ENCODE measurements around a stretch of chr16.

GRCh38 chr16:1324580-1325402 lies 8.7 kb upstream of the BAIAP3 start:
- RRBS, result 100% methylated on average over 2 of the region's 29 CpGs

- RRBS, result 63% methylated on average over 4 of the region's 19 CpGs
These were observed 8.5 kb downstream of the TSR3 start for GRCh38 chr16:1343174-1343601.

GRCh38 chr16:1347409-1348765 lies 3.8 kb downstream of the TSR3 start:
- RRBS, result 100% methylated on average over 5 of the region's 80 CpGs

DNA sequence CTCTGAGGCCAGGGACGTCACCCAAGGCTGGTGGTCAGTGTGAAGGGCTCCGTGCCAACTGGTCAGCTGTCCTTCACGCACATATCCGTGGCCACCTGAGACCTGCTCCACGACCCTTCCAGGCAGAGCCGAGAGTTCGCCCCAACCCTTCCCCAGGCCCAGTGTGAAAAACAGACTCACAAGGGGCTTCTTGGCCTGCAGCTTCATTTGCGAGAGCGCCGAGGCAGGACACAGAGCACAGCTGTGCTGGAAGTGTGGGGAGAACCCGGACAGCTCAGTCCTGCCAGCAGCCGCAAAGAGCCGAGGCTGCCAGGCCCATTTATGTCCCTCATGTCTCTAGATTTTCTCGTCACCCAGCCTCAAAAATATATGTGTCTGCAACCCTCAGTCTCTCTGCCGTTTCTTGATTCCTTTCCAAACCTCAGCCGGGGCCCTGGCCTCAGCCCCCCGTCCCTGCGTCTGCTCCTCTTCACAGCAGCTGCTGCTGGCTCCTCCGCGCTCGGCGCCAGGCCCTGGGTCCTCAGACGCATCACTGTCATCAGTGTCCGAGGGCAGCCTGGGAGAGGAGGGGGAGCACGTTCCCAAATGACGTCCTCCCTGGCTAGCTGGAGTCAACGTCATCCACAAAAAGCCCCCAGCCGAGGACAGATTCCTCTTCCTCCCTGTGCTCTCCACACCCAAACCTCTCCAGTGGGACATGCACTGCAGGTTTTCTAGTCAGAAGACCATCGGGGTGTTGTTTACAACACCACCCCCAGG lies 2.4 kb downstream of the TSR3 start:
- RRBS, result no CpG with 5 or more reads among the region's 29 CpGs

GRCh38 chr16:1351149-1351662 lies 472 bp downstream of the TSR3 start:
- RRBS, result 5% methylated on average over 14 of the region's 41 CpGs

DNA sequence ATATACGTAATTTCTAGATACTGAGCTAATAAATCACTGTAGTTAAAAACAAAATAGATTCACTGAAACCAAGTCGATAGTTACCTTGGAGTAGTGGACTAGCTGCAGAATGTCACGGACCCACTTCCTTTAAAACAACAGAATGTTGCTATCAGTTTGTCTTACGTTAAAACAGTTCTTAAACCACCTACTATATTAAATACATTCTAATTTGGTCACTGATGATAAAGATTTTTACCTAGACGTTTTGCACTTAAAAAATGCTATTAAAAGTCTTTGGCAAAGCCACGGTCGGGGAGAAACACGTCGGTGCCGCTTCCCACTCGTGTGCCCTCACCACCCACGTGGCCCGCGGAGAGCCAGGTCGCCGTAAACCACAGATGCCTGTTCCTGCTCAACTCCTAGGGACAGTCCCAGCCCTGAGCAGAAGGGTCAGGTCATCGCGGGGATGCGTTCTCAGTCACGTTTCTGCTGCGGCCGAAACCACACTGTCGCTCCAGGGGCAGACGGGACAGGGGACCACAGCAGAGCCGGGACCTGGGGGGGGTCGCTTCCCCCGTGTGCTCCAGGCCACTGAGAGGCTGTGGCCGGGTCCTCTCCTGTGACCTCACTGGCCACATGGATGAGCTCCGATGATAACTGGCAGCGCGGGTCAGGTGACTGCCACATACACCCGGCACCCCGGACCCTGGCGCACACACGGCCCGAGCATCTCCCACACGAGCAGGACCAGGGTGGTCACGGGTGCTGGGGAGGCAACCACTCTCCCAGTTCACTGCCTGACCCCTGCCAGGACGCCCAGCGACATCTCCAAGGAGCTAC lies 12.6 kb downstream of the GNPTG start:
- RRBS, result 94% methylated on average over 3 of the region's 40 CpGs

DNA sequence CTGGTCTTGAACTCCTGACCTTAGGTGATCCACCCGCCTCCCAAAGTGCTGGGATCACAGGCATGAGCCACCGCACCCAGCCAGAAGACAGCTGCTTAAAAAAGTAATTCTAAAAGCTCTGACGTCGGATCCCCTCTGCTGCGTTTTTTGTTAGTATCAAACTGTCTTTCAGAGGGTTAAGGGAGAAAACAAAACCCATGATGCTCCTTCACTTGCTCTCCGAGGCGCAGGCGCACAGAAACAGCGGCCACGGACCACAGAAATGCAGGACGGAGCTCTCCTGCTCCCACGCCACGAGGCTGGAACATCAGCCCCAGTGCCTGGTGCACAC lies 13.4 kb downstream of the GNPTG start:
- RRBS, result no CpG with 5 or more reads among the region's 13 CpGs

DNA sequence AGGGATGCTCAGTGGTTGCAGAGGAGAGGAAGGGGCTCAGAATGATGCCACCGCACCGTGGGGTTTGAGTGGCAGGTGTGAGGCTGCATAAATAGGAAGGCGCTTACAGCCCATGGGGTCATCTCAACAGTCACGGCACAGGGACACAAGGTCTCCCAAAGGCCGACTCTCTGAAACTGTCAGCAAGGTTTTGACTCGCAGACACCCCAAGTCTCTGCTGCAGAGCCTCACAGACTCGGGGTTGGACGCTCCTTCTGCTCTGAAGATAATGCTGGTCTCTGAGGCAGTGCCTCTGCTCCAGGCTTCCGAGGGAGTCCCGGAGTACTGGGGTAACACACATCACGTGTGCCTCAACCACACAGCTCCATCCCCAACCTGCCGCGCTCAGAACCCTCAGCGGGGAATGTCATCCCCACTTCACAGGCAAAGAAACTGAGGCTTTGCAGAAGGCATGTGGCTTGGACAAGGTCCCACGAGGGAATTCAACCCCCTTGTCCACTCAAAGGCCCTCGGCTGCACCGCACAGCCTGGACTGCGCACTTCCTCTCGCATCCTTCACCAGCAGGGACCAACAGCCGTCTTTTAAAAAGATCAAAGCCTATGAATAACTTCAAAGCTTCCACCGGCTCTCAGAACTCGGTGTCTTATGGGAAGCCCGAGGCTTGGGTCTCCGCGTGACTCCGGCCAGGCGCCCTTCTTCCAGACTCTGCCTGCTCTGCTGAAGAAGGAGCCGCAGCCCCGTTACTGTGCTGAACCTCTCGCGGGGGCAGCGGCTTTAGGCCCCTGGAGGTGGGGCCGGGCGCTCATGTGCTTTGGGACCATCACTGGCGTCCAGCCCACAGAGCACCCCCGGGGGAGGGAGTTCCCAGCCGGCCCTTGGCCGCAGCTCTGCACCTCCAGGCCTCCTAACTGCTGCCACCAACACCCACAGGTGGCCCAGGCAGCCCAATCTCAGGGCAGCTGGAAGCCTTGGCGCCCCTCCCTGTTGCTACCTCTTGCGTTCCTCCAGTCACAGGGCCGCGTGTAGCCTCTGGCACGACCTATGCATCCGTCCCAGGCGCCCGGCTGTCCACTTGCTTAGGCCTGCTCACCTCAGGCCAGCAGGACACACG lies 2.1 kb downstream of the TMEM204 start:
- RRBS, result 76% methylated on average over 10 of the region's 47 CpGs

GRCh38 chr16:1548144-1548647 lies 14.7 kb downstream of the TMEM204 start:
- RRBS, result no CpG with 5 or more reads among the region's 7 CpGs

DNA sequence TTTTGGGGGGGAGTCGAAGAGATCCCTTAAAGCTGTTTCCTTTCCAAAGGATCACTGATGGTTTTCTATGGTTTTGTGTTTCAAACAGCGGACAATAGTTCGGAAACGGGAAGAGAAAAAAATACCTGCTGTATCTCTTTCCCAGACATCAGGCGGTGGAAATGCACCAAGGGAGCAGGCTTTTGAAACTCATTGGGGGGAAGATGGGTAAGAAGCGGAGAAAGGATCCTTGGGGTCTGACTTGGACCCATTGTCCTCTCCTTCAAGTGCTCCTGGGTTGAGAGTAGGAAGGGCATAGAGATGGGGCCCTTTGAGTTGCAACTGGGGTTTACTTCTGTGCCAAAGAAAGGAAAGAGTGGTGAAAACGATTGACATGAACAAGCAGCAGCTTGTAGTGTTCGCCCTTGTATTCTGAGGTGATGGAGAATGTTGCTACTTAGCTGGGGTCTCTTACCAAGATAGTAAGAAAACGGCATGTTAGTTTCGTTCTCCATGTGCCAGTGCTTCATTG lies 3.1 kb downstream of the CRAMP1 start:
- RRBS, result no CpG with 5 or more reads among the region's 10 CpGs

DNA sequence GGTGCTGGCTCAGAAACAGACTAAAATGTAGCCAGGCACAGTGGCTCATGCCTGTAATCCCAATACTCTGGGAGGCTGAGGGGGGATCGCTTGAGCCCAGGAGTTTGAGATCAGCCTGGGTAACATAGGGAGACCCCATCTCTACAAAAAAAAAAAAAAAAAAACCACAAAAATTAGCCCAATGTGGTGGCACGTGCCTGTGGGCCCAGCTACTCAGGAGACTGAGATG lies 13.4 kb downstream of the MAPK8IP3 start:
- RRBS, result no CpG with 5 or more reads among the region's 2 CpGs

DNA sequence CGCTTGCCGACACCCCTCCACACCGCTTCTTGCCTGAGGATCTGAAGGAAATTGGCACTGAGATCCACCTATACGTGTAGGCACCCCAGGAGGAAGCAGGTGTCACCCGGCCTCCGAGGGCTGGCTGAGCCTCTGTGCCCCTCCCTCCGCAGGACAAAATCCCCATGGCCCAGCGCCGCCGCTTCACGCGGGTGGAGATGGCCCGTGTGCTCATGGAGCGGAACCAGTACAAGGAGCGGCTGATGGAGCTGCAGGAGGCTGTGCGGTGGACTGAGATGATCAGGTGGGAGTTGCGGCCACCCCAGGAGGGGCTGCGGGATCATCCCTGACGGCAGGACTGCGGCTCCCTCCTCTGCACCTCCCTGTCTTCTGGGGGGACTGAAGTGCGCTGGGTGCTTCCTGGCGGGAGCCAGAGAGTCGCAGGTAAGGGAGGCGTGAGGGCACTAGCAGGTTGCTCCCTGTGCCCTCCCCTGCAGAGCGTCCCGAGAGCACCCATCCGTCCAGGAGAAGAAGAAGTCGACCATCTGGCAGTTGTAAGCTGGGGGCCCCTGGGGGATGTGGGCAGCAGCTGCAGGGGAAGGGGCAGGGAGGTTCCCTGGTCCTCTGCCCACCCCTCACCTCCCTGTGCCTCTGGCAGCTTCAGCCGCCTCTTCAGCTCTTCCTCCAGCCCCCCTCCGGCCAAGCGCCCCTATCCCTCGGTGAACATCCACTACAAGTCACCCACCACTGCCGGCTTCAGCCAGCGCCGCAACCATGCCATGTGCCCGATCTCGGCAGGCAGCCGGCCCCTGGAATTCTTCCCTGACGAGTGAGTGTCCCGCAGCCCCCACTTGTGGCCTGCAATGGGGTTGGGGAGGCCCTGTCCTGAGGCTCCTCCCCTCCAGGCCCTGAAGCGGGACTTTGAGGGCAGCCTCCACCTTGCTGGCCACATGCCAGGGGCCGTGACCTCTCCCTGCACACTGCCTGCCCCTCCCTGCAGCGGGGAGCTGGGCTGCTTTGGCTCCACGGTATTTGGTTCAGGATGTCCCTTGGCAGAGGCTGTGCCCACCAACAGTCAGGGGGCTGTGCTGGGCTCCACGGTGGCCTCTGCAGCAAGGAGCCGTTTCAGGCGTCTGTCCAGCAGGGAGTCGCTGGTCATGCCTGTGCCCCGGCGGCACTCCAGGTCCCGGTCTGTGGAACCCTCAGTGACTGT lies 8.7 kb downstream of the NME3 start:
- RRBS, result 100% methylated on average over 1 of the region's 51 CpGs

DNA sequence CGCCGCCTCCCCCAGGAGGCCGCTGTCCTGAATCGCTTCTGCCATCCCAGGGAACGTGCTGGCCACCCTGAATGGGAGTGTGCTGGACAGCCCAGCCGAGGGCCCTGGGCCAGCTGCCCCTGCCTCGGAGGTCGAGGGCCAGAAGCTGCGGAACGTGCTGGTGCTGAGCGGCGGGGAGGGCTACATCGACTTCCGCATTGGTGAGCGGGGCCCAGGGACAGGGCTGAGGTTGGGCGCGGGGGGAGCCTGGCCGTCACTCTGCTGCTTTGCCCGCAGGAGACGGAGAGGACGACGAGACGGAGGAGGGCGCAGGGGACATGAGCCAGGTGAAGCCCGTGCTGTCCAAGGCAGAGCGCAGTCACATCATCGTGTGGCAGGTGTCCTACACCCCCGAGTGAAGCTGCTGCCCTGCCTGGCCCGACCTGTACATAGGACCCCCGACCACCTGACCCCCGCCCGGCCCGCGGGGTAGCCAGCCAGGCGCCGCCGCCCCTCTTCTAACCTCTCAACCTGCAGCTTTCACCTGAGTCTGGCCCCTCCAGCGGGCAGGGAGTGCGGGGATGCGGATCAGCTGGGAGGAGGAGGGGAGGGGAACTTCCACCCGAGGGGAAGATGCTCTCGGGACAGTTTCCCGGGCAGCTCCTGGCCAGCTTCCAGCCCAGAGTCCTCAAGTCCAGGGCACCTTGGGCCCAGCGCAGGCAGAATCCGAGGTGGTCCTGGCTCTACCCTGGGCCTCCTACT lies 2.7 kb downstream of the NME3 start:
- RRBS, result no CpG with 5 or more reads among the region's 45 CpGs

DNA sequence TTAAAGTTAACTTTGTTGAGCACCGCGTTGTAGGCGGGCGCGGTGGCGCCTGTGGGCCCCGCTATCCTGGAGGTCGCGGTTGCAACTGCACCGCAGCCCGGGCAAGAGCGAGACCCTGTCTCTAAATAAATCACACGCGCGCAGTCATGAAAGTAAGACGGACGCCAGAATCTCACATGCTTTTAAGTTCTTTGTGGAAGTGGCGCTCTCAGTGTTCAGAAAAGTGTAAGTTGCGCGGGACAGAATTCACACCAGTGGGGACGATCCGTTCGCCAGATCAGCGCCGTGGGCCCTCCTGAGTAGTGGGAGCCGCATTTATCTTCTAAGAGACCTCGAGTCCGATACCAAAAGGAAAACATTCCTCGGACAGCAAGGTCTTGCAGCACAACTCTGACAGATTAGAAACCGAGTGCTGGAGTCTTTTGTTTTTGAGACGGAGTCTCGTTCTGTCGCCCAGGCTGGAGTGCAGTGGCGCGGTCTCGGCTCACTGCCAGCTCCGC lies 572 bp downstream of the NUBP2 start:
- RRBS, result no CpG with 5 or more reads among the region's 37 CpGs

DNA sequence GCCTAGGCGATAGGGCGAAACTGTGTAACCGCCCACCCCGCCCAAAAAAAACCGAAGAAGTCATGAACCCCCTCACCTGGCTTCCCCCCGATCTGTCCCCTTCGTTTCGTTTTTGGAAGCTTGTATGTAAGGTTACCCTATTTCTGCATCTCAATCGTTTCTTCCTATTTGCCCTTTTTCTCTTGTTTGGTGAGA lies 1.2 kb downstream of the RPS2 start:
- RRBS, result no CpG with 5 or more reads among the region's 9 CpGs

DNA sequence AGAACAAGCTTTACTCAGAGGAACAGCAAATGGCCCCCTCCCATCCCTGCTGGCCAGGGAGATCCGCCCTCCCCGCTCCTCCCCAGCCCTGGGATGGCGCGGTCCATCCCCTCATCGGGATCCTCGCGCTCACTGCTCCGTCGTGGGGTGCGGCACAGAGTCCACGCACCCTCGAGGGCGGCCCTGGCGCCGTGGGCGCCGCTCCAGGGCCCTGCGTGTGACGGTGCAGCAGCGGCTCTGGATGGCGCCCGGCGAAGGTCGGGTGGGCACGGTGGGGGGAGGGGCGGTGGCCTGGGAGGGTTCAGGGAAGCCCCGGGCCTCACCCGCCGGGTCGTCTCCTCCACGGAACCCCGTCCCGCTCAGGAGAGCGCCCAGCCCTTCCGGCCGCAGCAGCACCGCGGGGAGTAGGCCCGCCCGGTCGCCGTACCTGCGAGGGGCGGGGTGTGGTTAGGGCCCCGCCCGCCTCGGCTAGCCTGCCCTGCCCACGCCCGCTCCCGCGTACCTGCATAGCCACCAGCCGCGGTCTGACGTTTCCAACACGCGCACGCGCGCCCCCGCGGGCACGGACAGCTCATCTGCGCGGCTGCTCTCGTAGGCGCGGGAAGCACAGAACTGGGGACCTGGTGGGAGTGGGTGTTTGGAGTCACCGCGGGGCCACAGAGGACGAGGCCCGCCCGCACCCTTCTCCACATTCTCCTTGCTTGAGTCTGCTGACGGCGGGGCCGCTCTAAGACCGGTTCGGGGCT lies 2.2 kb downstream of the NOXO1 start:
- RRBS, result 87% methylated on average over 8 of the region's 77 CpGs

GRCh38 chr16:1979669-1980552 lies 1.4 kb downstream of the NOXO1 start:
- RRBS, result 89% methylated on average over 11 of the region's 63 CpGs

GRCh38 chr16:1992330-1993230 lies 2.8 kb downstream of the SYNGR3 start:
- RRBS, result 57% methylated on average over 27 of the region's 92 CpGs

- RRBS, result 92% methylated on average over 3 of the region's 18 CpGs
These were observed 5.6 kb downstream of the NTHL1 start for GRCh38 chr16:2041907-2042485.

GRCh38 chr16:2042702-2043699 lies 4.6 kb downstream of the NTHL1 start:
- RRBS, result no CpG with 5 or more reads among the region's 18 CpGs